Peyer's patch (tissue), 4 donors: ENCODE measurements around the genes ANTXR2 and HPSE.

- PRO-cap, result no peak
- RAMPAGE, long total RNA, 4 experiments, result no peak in any of the 4 experiments
Observed at GRCh38 chr4:78783684-78784959, 8.0 kb downstream of the BMP2K start.

DNA sequence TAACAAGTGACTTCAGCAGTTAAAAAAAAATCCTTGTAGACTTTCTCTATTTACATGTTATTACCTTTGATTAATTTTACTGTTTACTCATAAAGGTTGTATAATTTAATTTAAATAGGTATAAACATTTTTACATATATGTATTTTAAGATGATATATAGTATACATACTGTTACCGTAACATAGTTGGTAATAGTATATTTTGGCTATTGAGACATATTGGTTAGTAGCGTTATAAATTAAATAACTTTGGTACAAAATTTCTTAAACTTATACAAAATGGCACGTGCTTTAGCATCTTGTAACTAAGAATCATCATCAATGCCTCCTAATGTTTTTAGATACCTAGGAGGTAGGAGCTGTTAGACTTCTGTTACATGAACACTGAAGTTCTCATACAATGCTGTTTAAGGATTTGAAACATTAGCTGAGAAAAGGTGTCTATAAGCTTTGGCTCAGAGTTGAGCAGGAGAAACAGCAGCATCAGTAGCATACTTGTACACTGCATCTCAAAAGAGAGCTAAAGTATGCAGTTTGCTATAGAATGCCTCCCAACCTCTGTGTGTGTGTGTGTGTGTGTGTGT lies 66.0 kb downstream of the PAQR3 start:
- PRO-cap, result no peak
- RAMPAGE, long total RNA, 4 experiments, result start-site peak on the plus strand in 1 of 4 experiments, centred at position 398 of the sequence, 15 reads per replicate

- PRO-cap, result no peak
- RAMPAGE, long total RNA, 4 experiments, result no peak in any of the 4 experiments
Observed at GRCh38 chr4:79682327-79682643, 274.3 kb upstream of the GK2 start.

- PRO-cap, result bidirectional peak, plus-strand start at chr4:80073190, minus-strand start at chr4:80073082; unidirectional peak, minus-strand start at chr4:80073472
- RAMPAGE, long total RNA, 4 experiments, result start-site peak on the minus strand in 3 of 4 experiments, at chr4:80073056-80073255 at its widest, 21 to 231 reads per replicate
Observed at GRCh38 chr4:80072926-80074073, at the start of gene ANTXR2. TSS of gene ANTXR2 (minus strand) at chr4:80073229.

DNA sequence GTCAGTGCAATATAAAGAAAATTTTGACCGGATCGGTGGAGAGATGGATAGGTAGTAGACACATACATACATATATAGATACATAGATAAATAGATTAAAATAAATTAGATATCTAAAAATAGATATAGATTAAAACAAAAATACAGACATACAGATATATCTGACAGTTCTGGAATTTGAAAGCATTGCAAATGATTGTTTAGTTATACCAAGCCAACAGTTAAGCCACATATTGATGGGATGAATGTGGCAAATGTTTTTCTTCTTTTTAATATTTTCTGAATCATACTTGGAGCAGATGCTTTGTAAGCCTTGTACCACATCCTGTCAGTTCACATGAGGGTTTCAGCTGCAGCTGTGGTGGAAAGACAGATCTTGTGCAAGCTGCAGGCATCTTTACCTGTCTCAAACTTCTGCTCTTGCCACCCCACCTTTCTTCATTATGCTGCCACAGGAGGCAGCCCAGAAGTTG lies 58.5 kb upstream of the PRDM8 start:
- PRO-cap, result no peak
- RAMPAGE, long total RNA, 4 experiments, result no peak in any of the 4 experiments

GRCh38 chr4:80265362-80266159 lies 903 bp upstream of the FGF5 start:
- PRO-cap, result no peak
- RAMPAGE, long total RNA, 4 experiments, result no peak in any of the 4 experiments

DNA sequence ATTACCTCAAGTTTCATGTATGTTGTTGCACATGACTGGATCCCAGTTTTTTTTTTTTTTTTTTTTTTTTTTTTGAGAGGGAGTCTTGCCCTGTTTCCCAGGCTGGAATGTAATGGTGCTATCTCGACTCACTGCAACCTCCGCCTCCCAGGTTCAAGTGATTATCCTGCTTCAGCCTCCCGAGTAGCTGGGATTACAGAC lies 236.8 kb downstream of the CFAP299 start:
- PRO-cap, result unidirectional peak, minus-strand start at position 58 of the sequence
- RAMPAGE, long total RNA, 4 experiments, result no peak in any of the 4 experiments

DNA sequence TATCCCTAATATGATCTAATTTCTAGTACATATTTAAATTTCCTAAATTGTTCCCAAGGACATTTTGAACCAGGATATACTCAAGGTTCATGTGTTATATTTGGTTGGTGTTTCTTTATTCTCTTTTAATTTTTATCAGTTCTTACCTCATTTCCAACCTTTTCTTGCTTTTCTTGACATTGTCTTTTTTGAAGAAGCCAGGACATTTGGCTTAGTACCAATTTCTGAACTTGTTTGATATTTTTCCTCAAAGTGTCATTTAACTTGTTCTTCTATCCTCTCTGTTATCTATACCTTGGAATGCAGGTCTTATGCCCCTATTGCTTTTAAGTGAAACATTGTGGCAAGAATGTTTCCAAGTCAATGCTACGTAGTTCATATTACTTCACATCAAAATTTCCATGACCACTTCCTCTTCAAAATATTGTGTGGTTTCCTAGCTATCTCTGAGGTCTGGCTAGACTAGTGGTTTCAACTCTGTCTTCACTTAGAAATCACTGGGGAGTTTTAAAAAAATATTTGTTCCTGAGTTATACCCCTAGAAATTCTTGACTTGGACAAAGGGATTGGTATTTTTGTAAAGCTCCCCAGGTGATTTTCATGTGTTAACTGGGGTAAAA lies 20.1 kb upstream of the RASGEF1B start:
- PRO-cap, result no peak
- RAMPAGE, long total RNA, 4 experiments, result no peak in any of the 4 experiments

GRCh38 chr4:81494040-81494584 lies 22.4 kb upstream of the RASGEF1B start:
- PRO-cap, result no peak
- RAMPAGE, long total RNA, 4 experiments, result no peak in any of the 4 experiments

DNA sequence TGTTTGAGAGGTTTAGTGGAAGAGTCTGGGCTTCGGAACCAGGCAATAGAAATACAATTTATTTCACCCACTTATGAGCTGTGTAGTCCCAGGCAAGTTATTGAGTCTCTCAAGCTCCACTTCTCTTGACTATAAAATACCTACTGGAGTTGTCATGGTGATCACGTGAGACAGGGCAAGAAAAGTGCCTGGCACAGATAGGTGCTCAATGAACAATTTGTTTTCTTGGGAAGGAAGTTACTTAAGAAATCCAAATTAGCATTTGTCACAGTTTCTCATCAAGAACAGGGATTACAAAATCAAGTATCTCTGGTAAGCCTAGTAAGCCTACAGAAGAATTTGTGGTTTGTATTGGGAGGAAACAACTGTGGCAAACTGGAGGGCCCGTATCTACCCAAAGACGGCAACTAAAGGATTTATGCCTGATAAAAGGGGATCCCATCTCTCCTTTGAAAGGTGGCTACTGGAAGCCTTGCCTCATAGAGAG lies 37.5 kb upstream of the RASGEF1B start:
- PRO-cap, result no peak
- RAMPAGE, long total RNA, 4 experiments, result no peak in any of the 4 experiments

DNA sequence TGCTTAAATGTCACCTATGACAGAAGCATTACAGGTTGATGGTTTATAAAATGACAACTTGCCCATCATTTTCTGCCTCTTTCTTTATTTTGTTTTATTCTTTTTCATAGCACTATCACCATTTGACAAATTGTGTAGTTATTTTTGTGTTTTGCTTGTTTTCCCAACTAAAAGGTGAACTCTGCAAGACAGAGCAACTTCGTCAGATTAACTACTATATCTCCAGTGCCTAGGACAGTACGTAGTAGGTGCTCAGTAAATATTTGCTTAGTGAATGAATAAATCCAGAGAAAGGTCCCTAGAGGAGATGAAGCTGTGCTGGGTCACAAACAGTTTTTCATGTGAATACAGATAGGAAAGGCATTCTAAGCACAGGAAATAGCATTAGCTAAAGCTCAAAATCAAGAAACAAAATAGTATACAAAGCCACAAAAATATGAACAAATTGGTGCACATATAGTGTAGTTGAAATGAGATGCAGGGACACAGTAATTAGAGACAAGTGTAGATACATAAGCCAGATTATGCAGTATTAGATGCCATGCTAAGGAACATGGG lies 154.3 kb upstream of the RASGEF1B start:
- PRO-cap, result no peak
- RAMPAGE, long total RNA, 4 experiments, result no peak in any of the 4 experiments

DNA sequence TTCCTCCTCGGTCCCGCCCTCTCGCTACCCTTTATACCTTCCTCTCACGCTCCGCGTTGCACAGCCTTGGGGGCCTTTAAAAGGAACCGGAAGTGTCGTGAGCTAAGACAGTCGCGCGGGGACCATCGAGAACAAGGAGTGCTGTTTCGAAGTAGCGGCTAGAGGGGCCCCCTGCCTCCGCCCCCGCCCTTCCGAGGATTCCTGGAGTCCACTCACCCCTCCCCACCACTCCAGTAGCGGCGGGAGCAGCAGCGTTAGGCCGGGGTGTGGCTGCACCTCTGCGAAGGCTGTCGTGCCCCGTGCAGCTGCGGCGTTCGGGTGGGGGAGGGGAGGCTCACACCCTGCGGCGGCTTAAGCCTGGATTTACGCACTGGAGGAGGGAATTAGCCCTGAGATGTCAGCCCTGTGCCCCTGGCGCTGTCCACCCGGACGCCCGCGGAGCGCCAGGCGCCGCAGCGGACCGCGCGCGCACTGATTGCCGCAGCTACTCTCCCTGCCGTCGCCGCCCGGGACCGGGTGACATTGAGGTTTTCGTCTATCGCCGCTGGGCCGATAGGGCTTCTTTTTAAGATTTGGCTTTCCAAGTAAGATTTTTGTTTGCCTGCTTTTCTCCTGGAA lies 400 bp upstream of the HNRNPD start:
- PRO-cap, result bidirectional peak, plus-strand start at position 233 of the sequence, minus-strand start outside the sequence; bidirectional peak, plus-strand start at position 487 of the sequence, minus-strand start at position 473 of the sequence
- RAMPAGE, long total RNA, 4 experiments, result start-site peak on the plus strand in 1 of 4 experiments, centred at position 204 of the sequence, 6 reads per replicate; start-site peak on the minus strand in 2 of 4 experiments, centred at positions 313 to 320 of the sequence, 29 to 31 reads per replicate

DNA sequence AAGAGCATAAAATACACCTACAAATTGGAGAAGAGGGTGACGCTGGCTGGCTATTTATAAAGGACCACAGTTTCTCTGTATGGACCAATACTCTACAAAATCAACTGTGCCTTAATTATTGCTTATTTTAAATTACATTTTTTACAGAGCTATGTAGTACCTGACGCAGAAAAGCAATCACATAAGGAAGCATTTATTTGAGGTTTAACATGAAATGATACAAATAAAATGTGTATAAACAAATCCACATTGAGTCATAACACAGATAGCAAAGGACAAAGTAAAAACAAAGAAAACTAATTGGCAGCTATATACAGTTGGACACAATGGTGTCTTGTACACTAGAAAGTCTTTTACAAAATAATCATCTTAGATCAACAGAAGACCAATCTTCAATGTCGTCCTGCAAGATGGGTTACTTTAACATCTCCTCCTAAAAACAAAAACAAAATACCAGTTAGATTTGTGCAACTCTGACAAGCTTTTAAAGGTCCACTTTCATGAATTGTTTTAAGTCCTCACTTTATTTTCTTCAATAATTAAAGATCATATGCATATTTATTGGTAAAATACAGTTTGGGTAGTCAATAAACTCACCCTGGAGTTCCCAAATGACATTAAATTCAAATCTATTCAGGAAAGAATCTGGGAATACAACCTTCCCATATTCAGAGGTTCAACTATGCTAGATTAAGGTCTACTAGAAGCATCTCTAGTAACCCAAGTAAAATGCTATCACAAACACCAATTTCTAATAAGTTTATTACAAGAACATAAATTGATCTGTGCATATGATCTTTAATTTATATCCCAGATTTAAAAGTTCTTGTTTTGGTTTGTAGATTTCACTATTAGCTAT lies 5.6 kb downstream of the HNRNPDL start:
- PRO-cap, result no peak
- RAMPAGE, long total RNA, 4 experiments, result no peak in any of the 4 experiments

GRCh38 chr4:82708792-82709357 lies 89.7 kb downstream of the SCD5 start:
- PRO-cap, result no peak
- RAMPAGE, long total RNA, 4 experiments, result no peak in any of the 4 experiments

DNA sequence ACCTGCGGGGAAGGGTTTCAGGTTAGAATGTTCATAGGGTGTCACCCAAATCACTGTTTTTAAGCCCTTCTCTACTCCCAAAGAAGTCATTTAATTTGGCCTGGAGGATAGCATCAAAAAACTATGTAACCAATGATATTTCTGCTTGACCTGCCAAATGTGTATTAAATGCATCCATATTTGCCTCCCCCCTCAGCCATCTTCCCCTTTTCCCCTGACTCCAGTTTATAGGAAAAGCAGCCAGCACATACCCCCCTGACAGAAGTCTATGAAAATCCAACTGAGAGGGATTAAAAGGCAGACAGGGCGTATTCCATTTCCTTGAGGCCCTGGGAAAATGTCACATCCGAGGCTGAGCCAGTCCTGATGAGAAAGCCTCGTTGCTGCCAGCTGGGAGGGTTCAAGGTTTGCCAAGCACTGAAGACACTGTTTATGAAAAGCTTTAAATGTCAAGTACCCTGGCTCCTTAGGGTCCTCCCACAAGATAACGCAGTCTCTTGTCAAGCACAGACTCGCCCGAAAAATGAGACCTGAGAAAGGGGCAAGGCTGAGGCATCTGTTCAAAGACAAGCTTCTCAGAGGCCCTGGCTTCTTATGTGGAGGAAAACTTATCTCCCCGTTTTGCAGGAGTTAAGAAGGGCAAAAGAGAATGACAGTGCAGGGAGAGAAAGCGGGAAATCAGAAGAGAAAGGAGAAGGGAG lies 44.9 kb downstream of the SCD5 start:
- PRO-cap, result no peak
- RAMPAGE, long total RNA, 4 experiments, result no peak in any of the 4 experiments

- PRO-cap, result no peak
- RAMPAGE, long total RNA, 4 experiments, result no peak in any of the 4 experiments
Observed at GRCh38 chr4:82860302-82860767, 30.6 kb downstream of the SEC31A start.

- PRO-cap, result bidirectional peak, plus-strand start at chr4:82900823, minus-strand start at chr4:82900545
- RAMPAGE, long total RNA, 4 experiments, result start-site peak on the minus strand in 4 of 4 experiments, at chr4:82900459-82900563 at its widest, 52 to 353 reads per replicate
Observed at GRCh38 chr4:82900333-82900588, 274 bp upstream of the THAP9 start.

DNA sequence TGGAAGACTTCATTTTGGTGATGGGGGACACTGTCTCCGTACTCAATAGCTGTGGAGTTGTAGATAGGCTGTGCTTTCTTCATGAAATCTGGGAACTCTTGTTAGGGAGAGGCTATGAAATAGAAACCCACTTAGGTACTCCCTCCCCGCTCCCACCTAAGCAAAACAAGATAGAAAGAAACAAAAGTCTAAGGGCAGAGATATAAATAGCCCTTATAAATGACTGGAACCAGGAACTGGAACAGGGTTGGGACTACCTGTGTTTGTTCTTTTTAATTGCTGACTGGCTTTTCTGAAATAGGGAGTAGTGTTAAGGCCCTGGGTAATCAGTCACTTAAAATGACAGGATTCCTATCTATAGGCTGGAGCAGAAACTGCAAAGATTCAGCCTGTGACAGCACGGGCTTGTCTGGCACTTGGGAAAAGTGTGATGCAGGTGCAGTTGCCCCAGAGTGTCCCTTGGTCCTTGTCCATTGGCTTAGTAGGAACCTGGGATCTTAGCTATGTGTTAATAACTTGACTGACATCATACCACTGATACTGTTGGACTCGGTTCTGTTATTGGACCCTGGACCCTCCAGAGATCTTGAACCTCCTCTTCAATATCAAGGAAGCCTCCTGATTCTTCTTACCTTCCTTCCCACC lies 14.7 kb upstream of the PLAC8 start:
- PRO-cap, result bidirectional peak, plus-strand start at position 415 of the sequence, minus-strand start at position 158 of the sequence; unidirectional peak, minus-strand start at position 475 of the sequence
- RAMPAGE, long total RNA, 4 experiments, result no peak in any of the 4 experiments

DNA sequence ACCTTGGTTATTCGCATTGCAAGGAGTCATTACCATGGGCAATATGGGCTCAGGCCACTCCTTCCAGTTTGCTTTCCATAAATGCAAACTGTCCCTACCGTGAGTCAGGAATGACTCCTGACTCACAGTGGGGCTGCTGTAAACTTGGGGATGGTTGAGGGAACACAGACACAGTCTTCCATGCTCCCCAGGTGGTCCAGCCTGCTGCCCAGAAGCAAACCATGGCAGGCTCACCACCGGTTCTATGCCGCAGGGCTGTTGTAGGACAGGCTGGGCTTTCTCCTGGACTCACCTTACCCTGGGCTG lies 36.1 kb downstream of the COQ2 start:
- PRO-cap, result bidirectional peak, plus-strand start at position 141 of the sequence, minus-strand start outside the sequence
- RAMPAGE, long total RNA, 4 experiments, result no peak in any of the 4 experiments

GRCh38 chr4:83334198-83335404 lies at the start of gene HPSE:
TSS of gene HPSE (minus strand) at chr4:83334848.
- PRO-cap, result unidirectional peak, plus-strand start at chr4:83334474; bidirectional peak, plus-strand start at chr4:83335077, minus-strand start at chr4:83334876
- RAMPAGE, long total RNA, 4 experiments, result start-site peak on the minus strand in 3 of 4 experiments, at chr4:83334805-83334904 at its widest, 16 to 42 reads per replicate